ENCODE measurements around a stretch of chr19.

- PRO-cap: no peak
Measured at GRCh38 chr19:12250248-12250568, 44.5 kb downstream of the ZNF44 start.

GRCh38 chr19:12330094-12330910, 3.1 kb downstream of the ZNF563 start:
- PRO-cap: no peak

GRCh38 chr19:12331196-12331707, 2.2 kb downstream of the ZNF563 start:
- PRO-cap: no peak

DNA sequence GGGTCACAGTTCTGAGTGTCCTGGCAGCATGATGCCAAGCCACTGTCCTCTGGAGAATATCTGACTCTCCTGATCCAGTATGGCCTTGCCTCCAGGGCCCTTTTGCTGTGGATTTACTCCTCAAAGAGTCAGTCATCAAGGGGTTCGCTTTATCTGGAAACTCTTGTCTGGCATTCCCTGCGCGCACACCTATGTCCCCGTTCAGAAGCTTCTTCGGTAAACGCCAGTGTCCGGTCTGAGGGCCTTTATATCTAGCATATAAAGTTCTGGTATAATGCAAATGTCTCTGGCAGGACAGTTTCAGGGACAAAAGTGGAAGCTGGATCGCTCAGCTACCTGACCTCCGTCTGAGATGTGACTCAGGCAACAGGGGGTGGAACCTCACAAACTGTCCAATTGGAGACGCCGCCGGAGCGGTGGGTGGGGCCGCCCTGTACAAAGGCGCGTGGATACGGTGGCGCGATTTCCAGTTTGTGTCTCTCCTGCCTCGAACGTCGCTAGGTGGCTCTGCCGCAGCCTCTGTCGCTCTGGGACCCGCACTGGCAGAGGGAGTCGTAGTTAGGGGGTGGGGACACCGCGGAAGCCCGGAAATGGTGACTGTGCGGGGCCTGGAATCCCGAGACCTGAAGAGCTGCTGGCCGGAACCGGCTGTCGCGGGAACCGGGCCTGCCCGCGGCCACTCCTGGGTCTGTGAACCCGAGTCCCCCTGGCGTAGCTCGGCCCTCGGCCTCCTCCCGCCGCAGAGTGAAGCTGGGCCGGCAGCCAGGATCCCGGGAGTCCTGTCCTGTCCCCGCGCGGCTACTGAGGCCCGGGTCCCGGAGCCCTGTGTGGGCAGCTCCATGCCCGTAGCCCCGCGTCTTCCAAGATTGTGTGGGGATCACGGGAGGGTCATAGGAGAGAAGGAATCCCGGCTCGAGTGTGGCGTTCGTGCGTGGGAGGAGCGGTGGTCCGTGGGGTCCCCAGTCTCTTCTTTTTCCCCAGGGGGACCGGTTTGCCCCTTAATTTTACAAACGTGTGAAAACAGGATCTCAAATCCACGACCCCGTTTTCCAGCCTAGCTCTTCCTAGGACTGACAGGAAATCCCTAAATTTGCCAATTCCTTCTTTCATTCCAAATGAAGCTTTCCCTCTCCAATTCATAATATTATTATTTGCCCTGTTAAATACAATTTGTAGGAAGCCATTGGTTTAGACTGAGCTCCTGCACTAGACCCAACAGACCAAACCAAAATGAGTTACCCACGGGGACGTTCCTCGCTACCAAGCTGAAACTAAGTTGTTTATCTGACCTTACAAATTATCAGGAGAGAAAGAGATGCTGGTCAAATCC, 10.8 kb upstream of the ZNF709 start:
- PRO-cap: bidirectional peak, plus-strand start at position 469 of the sequence, minus-strand start at position 349 of the sequence

- PRO-cap: unidirectional peak, plus-strand start at chr19:12665389
Measured at GRCh38 chr19:12665147-12665981, 1.2 kb downstream of the MAN2B1 start.

DNA sequence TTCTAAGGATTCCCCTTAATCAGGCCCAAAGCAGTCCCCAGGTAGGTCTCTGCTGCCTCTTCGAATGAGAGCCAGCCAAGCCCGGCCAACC, 2.3 kb downstream of the TNPO2 start:
- PRO-cap: no peak

DNA sequence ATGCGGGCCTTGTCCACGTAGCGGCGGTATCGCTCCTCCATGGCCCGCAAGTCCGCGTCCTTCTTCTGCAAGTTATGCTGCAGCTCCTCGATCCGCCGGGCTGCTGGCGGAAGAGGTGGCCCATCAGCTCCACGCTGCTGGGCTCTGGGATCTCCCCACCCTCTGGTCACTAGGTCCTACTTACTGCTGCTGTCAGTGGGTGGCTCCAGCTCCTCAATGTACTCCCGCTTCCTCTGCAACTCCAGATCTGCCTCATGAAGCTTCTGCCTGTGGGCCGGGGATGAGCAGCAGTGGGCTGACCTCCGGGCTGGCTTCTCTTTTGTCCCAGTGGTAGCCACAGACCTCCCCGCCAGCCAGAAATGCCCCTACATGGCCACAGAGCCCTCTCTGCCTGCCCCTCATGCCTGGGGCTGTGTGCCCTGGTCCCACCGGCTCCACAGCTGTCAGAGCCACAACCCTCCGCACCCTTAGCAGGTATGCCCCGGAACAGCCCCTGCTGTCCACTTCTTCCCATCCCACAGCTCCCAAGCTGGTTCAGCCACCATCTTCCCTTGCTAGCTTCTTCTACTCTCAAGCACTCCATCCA, 10.4 kb downstream of the HOOK2 start:
- PRO-cap: no peak

- PRO-cap: bidirectional peak, plus-strand start at chr19:12782432, minus-strand start at chr19:12782499; bidirectional peak, plus-strand start at chr19:12782667, minus-strand start at chr19:12782637; bidirectional peak, plus-strand start at chr19:12783010, minus-strand start at chr19:12782827
Measured at GRCh38 chr19:12781957-12782886, 6.9 kb upstream of the HOOK2 start.

- PRO-cap: unidirectional peak, minus-strand start at chr19:12833872
Measured at GRCh38 chr19:12833409-12834057, 846 bp downstream of the RTBDN start.

DNA sequence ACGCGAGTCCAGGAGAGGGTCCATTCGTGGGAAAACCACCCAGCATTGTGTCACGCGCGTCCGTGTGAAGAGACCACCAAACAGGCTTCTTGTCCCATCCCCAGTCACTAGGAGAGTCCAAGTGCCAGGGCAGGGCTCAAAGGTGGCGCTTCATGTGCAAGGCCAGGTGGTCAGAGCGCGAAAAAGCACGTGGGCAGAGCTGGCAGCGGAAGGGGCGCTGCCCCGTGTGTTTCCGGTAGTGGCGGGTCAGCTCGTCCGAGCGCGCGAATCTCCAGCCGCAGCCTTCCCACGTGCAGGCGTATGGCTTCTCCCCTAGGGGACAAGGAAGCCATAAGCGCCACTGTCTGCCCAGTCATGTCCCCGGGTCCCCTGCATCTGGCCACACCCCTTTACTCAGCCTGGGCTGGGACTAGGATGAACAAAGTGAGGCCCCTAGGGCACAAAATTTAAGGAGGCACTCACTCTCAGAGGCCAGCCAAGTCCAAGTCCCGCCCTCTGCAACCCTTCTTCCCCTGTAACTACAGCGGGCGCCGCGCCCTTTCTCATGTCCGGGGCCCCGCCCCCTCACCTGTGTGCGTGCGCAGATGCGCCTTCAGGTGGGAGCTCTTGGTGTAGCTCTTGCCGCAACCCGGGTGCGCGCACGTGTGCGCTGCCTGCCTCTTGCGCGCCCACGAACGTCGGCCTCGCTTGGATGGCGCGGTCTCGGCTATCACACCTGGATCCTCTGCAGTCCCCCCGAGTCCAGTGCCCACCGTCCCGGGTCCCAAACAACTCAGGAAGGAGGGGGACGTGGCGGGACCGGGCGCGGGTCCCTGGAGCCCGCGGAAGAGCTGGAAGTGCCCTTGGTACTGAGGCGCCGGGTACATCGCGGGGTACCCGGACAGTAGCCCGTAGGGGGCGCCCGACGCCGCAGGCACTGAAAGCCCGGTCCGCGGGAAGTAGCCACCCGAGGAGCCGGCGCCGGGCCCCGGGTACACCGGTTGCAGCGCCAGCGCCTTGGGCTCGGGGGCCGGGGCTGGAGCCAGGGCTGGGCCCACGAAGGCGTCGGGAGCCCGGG, 1.9 kb downstream of the KLF1 start:
- PRO-cap: no peak

DNA sequence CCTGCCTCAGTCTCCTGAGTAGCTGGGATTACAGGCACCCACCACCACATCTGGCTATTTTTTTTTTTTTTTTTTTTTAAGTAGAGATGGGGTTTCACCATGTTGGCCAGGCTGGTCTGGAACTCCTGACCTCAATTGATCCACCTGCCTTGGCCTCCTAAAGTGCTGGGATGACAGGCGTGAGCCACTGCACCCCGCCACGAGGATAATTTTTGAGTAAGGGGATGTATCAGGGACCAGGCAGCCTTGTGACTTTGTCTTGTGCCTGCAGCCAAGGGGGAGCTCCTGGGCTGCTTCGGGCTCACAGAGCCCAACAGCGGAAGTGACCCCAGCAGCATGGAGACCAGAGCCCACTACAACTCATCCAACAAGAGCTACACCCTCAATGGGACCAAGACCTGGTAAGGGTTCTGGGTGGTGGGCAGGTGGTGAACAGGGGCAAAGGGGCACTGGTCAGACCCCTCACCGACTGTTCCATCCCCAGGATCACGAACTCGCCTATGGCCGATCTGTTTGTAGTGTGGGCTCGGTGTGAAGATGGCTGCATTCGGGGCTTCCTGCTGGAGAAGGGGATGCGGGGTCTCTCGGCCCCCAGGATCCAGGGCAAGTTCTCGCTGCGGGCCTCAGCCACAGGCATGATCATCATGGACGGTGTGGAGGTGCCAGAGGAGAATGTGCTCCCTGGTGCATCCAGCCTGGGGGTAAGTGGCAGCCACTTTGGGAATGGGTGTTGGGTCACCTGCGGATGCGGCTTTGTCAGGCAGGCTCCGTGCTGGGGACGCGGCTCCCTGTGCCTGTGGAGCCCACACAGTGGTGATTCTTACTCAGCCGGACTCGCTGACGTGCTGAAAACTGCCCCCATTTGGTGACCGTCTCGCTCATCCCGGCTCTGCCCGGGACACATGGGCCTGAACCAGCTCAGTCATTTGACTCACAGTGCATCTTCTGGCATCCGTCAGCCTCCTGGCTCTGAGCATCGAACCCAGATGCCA, 5.1 kb downstream of the GCDH start:
- PRO-cap: no peak

- PRO-cap: no peak
Measured at GRCh38 chr19:12938924-12939062, 384 bp downstream of the CALR start.

DNA sequence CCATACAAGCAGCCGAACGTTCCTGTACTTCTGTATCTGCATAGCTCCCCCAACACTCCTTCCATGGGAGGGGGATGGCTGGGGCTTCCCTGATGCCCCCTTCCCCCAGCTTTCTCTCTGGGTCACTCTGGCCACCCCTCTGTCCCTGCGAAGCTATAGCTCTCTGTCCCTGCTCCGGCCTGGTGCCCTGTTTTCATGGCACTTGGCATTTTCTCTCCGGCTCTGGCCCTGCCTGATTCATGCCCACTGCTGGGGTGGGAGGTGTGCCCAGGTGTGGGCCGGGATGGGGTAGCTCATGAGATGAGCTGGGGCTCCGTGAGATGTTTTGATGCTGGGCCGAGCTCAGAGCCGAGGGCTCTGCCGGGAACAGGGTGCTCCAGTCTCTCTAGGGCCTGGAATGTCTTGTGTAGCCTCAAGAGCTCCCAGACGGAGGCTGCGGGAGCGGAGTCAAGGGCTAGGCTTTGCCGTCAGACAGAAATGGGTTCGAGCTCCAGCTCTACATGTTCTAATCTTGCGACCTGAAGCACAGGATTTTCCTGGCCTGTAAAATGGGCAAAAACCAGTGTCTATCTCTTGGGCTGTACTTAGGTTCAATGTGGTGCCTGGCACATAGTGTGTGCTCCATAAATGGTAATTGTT, 4.5 kb downstream of the NFIX start:
- PRO-cap: no peak

DNA sequence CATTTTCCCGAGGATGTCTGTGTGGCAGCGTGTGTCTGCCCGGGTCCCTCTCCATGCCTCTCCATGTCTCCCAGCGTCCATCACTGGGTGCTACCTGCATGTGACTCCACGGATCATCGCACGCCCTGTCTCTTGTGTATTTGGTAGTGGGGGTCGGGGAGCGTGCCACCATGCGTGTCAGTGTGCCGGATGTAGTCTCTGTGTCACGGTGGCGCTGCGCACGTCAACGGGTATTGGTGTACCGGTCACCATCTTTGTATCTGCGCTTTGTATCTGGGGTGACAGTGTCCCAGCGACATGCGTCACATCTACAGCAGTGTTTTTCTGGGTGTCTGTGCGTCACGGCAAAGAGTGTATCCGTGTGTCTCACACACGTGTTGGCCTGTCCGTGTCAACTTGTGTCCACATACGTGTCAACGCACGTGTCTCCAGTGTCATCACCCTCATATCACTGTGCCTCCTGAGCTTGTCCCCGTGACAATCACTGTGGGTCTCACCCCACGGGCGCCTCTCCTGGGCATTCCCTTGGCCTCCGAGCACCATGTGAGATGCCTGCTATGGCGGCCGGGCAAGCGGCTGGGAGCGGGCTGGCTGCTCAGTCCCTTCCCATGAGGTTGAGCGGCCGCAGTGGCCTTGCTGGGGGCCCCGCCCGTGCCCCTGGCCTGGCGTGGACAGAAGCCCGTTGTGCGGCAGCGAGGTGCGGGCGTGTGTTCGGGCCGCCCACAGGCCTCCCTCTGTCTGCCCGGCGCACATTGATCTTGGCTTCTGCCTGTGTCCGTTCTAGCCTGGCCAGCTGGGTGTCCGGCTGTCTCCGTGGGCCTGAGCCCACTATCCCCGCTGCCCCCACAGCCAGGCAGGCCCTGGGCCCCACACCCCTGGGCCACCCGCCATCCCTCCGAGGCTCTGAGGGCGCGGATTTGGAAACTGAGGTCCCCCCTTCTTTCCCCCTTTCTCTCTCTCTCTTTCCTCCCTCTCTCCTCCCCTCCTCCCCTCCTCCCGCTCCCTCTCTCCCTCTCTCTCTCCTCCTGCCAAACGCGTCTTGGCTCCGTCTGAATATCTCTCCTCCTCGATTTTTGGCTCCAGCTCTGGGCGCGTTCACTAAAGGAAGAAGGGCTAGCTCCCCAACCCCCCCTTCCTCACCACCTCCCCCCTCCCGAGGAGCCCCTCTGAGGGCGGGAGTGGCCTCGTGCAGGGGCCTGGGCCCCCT, 6.4 kb downstream of the NFIX start:
- PRO-cap: unidirectional peak, minus-strand start at position 951 of the sequence

DNA sequence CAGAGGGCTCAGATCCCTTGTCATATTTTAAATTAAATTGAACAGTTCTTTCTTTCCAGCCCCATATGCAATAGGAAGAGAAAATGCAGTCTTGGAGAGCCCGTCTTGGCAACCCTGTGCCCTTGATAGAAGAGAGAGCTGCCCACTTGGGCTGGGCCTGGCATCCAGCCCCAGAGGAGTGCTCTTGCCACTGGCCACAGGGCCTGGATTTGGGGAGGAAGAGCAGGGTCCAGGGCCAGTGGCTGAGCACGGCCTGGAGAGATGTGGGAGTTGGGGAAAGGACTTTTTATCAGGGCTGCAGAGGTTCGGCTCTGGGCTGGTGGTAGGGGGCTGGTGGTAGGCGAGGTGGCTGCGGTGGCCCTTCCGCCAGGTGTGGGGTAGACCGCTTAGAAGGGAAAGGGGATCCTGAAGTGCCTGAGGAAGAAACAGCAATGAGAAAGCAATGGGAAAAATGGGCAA, 19.3 kb downstream of the NFIX start:
- PRO-cap: no peak

GRCh38 chr19:13022513-13022793, 27.2 kb downstream of the NFIX start:
- PRO-cap: unidirectional peak, minus-strand start at chr19:13022659; unidirectional peak, minus-strand start at chr19:13022707

DNA sequence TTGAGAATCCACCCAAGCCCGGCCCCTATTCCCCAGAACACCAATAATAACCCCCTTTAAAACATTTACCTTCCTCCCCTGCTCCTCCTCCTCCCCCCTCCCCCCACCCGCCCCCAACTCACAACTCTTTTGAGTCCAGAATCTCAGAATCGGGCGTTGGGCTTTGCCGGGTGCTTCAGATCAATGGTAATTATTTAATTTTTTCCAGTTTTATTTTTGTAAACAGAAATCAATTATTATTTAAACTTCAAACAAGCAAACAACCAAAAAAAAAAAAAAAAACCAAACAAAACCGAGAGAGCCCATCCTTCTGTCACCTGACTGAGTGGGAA, 28.5 kb downstream of the NFIX start:
- PRO-cap: bidirectional peak, plus-strand start at position 146 of the sequence, minus-strand start at position 33 of the sequence

GRCh38 chr19:13029497-13029726, 34.1 kb downstream of the NFIX start:
- PRO-cap: no peak

GRCh38 chr19:13098793-13099193, 3.9 kb downstream of the LYL1 start:
- PRO-cap: no peak

- PRO-cap: no peak
Measured at GRCh38 chr19:13118661-13119362, 748 bp downstream of the NACC1 start.

Measured in paraaortic lymph node (tissue), 1 donor.